HL-60 (cell line): ENCODE measurements around the gene MAPK9.

DNA sequence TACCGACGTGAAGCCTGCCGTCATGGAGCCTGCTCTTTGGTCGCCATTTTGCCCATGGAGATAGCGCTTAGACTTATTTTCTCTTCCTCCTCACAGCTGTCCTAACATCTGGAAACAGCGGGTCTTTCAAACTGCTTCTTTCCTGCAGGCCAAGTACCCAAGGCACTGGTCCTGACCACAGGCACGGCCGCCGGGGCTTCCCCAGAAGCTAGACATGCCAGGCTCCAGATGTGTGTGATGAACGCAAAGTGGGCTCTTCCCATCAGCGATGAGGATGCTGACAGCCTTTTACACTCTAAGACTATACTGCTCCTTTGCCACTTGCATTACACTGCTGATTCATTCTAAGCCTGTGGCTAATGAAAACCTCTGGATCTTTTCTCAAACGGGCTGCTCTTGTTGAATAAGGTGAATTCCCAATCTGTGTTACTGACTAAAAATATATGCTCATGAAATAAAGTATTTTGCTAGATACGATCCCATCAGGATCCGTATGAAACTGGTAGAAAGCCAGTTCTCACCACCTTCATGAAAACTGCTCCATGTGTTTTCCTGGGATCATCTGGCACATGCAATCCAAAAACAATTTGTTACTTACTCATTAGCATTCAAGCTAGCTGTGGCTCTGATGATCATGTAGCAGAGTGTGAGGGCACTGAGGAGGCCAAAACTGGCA is 55.3 kb upstream of the TBC1D9B start:
- RRBS, result no CpG with 5 or more reads among the region's 14 CpGs

DNA sequence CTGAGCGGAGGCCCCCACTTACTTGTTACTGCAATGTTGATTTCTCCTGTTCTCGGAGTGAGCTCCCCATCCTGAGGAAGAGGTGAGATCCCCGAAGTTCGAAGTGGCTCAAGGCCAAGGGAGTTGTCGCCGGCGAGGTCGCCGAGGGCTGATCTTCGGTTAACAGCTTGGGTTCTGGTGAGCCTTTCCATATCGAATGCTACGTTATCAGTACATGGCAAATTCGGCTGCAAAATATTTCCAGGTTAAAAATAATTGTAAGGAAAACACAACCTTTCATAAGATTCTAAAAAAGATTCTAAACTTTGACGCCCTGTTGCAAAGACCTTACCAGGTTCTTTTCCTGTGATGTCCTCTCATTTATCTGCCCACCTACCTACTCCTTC is 59.1 kb upstream of the TBC1D9B start:
- RRBS, result no CpG with 5 or more reads among the region's 14 CpGs

- RRBS, result 93% methylated on average over 12 of the region's 29 CpGs
These were observed 1.1 kb upstream of the RNF130 start for GRCh38 chr5:180072567-180073076.

GRCh38 chr5:180262889-180263557 is 28.9 kb downstream of the MAPK9 start:
- RRBS, result no CpG with 5 or more reads among the region's 5 CpGs

- RRBS, result 3% methylated on average over 100 of the region's 154 CpGs
These were observed at the start of gene MAPK9 for GRCh38 chr5:180291801-180292998. Gene MAPK9 (minus strand): TSS chr5:180292083.

DNA sequence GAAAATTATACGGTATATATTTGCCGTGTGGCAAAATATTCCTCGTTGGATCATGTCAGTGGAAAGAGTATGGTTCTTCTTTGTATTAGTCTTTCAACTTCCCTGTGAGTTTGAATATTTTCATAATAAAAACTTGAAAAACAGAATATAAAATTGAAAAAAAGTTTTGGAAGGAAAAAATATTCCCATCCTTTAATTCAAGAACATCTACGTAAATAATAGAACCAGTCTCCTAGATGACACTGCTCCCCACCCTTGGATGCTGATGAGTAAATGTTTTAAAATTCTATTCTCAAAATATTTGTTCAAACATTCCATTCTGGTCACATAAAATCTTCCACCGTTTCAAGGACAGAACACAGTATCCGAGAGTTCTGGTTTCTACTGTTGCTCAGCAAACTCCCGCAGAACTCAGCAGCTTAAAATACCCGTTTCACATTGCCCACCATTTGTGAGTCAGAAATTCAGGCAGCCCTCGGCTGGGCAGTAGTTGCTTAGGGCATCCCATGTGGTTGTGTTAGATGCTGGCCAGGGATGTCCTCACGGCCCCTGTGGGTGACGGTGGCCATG is 17.6 kb downstream of the MGAT1 start:
- RRBS, result no CpG with 5 or more reads among the region's 11 CpGs

DNA sequence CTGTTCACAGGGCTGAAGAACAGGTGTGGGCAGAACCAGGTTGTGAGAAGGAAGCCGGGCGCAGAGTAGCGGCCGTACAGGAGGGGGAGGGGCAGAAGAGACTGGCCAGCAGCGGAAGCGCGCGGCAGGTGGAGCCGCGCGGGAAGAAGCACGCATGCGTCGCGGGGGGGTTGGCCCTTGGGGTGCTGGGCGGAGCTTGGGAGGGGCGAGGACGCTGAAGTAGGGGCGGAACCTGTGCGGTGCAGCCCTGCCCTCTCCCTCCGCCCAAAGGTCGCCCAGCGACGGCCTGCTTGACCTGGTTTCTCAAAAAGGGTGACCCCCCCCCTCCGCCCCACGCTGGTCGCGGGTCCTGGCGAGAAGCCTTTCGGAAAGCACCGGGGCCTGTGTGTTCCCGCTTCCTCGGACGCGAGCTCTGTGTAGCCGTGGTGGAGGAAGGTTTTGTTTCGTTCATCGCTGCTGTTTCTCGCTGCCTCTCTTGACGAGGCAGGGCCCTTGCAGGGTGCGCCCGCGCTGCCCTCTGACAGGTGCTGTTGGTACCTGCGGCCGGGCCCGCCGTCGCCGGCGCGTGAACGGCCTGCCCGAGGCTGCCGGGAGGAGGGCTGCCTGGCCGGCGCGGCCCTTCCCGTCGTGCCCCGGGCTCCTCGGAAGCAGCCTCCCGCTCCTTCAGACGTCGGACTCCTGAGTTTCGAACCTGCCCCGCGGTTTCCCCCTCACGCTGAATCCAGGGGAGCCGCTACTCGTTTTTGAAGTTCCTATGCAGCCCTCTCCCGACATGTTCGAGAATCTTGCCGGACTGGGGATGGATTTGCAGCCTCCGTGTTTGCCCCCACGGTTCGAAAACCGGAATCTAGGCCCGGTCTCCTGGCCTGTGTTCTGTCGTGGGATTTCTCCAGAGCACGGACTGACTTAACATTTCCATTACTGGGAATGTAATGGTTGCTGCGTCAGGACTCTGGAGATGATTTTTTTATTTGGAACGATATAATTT is 8.0 kb upstream of the MGAT1 start:
- RRBS, result 0% methylated on average over 2 of the region's 82 CpGs

- RRBS, result no CpG with 5 or more reads among the region's 5 CpGs
These were observed 10.8 kb upstream of the MGAT1 start for GRCh38 chr5:180813283-180813961.

GRCh38 chr5:180821718-180822105 is 19.1 kb upstream of the MGAT1 start:
- RRBS, result no CpG with 5 or more reads among the region's 5 CpGs

DNA sequence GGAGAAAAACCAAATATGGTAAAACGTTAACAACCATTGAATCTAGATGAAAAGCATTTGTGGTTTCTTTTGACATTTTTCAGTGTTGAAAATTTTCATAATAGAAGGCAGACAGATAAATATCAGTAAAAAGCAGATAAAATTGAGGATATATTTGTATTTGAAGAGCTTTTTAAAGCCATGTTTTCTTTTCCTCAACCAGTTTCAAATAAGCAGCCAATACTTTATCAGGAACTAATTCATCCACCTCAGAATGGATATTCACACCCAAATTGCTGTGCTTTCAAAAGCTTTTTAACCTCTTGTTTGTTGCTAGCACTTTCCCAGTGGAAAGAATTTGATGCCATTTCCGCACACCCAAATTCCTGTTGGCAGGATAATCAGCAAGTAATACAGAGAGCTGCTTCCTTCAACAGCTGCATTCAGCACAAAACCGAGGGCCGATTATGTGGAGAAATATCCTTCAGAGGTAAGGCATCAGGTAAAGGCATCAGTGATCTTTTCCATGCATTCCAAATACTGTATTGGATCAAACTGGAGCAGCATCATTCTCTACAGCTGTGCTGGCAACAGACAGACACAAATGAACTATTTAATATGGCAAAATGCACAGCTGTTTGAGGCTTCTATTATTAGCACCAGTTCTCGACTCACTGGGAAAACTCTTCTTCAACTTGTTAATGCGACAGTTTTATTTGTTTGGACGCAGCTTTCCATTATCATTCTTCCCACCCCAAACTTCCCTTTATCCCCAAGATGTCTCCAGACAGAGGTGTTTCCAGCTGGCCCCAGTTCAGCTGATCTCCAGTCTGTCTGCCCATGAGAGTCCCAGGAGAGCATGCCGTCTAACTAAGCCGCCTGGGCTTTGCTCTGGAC is 22.1 kb upstream of the MGAT1 start:
- RRBS, result no CpG with 5 or more reads among the region's 9 CpGs

DNA sequence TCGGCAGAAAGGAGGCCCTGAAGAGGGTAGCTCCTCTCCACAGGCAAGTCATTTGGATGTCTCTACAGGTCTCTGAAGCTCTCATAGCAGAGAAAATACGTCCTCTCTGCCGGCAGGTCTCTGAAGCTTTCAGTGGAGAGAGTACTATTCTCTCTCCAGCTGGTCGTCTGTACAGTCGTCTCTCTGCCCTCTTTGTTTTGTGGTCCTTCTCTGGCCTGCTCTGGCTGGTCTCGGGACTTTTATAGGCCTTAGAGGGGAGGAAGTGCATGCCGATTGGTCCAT is 26.2 kb downstream of the BTNL9 start:
- RRBS, result no CpG with 5 or more reads among the region's 7 CpGs

GRCh38 chr5:181189543-181190737 is 15.1 kb downstream of the TRIM7 start:
- RRBS, result 9% methylated on average over 22 of the region's 87 CpGs

GRCh38 chr5:181191684-181192287 is 13.2 kb downstream of the TRIM7 start:
- RRBS, result 2% methylated on average over 13 of the region's 58 CpGs

GRCh38 chr5:181203037-181203793 is 1.8 kb downstream of the TRIM7 start:
- RRBS, result 0% methylated on average over 1 of the region's 15 CpGs

- RRBS, result no CpG with 5 or more reads among the region's 14 CpGs
These were observed 8.8 kb downstream of the RACK1 start for GRCh38 chr5:181234626-181235532.

- RRBS, result no CpG with 5 or more reads among the region's 7 CpGs
These were observed 2.6 kb upstream of the TRIM52 start for GRCh38 chr5:181263376-181264136.